Fallopian tube (tissue), 1 donor: Measurements from ENCODE around the genes OR9Q1, OR5B3, OR5B2, DTX4 and OR4D11.

DNA sequence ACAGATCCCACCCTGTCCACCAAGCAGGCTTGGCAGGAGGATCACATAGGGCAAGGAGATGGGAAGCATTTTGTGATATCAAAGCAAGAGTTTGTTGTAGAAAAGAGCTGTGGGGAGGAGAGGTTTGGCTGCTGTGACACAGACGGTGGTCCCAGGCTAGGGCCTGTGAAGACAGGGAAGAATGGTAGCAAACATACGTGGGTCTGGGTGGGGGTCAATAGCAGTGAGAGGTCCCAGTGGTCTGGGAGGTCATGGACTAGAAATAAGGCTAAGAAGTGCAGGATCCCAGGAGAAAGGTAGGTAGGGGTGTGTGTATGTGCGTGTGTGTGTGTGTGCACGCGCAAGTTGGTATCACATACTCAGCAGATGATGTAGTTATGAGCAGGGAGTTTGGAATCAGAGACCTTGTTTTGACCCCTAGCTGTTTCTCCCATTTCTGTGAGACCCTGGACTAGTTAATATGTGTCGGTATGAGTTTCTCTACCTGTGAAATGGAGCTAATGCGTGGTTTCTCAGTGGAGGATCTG is 1.2 kb downstream of the SERPING1 start:
- PRO-cap: no peak

- PRO-cap: unidirectional peak, minus-strand start at chr11:57639177; bidirectional peak, plus-strand start at chr11:57639709, minus-strand start at chr11:57639420
Measured at GRCh38 chr11:57639147-57639519, 10.6 kb downstream of the YPEL4 start.

DNA sequence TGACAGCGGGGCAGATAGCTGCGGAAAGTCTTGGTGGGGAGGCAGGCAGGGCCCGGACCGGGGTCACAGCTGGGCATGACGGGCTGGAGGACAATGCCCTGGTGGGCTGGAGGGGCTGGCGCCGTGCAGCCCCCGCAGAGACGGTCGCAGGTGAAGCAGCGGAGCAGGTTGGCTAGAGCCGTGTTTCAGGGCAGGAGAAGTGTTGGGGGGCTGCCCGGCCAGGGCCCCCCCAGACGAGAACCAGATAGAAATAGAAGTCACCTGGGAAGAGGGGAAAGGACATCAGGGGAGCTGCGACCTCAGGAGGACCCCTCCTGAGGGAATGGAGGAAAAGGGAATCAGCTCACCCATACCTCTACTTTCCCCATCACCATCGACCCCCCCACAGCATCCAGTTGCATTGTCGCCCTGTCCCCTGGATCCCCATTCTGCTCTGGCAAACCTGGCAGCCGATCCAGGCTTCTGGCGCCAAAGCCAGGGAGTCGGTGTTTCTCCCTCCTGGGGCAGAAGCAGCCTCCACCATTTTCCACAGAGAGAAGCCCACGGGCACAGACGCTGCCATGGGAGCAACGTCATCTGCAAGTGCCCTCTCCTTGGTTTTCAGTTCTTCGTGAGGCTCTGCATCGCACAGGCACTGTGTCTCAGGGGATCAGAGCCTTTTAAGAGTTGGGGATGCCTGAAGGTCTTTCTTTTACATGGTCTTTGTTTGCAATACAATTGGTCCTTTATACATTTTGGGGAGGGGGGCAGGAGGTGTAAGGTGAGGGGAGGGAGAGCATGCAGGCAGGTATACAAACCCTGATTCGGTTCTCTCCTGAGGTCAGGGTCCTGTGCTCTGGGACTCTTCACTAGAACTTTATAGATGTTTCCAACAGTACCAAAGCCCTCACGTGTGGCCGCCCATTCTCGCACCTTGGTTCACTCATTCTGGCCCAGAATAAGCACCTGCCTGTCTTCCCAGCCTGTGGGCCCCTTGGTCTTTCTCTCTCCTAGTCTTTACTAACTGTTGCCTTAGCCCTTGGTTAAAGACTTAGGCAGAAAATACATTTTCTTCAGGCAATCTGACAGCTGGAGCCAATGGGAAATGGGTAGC is 2.3 kb downstream of the YPEL4 start:
- PRO-cap: no peak

DNA sequence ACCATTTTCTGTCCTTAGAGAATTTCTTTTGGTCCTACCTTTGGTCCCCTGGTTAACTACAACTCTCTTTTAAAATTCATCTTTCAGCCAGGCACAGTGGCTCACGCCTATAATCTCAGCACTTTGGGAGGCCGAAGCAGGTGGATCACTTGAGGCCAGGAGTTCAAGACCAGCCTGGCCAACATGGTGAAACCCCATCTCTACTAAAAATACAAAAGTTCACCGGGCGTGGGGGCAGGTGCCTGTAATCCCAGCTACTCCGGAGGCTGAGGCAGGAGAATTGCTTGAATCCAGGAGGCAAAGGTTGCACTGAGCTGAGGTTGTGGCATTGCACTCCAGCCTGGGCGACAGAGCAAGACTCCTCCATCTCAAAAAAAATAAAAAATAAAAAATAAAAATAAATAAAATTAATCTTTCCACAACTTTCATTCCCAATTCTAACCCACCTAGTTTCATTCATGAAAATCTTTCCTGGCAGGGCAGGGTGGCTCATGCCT is 6.9 kb upstream of the SELENOH start:
- PRO-cap: no peak

DNA sequence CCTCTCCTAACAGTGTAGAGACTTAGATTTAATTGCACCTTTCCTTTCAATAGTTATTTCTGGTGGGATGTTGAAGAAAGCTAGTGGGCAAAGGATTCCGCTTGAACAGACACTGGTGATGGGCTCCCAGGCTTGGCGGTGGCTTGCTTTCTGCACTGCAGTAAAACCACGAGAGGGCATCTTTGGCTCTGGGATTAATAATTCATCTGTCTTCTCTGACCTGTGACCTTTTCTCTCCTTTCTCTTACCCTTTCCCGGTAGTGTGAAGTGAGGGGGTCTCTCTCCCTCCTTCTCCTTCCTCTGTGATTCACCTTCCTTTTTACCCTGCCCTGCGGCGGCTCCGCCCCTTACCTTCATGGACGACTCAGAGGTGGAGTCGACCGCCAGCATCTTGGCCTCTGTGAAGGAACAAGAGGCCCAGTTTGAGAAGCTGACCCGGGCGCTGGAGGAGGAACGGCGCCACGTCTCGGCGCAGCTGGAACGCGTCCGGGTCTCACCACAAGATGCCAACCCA is 29.6 kb downstream of the CTNND1 start:
- PRO-cap: no peak

DNA sequence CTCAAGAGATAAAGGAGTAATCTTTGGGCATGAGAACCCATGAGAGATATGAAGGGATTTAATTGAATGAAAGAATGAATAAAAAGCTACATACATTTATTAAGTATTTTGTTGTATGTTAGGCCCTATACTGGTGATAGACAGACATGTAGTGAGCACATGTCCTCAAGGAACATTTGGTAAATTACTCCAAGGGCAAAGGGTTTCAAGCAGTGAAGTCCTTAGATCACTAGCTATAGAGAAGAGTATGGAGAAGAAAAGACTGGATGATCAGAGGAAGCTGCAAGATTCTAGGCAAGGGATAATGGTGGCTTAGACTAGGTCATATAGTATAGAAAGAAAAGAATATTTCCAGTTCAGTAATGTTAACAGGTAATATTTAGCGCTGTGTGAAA is 64.4 kb downstream of the CTNND1 start:
- PRO-cap: no peak

DNA sequence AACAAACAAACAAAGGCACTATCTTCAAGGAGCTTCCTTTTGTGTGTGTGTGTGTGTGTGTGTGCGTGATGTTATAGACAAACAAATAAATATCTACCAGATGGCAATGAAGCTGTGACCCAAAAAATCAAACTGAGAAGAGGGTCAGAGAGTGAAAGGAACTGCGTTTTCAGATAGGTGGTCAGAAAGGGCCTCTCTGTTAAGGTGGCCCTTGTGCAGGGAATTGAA is at the start of gene OR9Q1:
Gene OR9Q1 (plus strand): TSS at position 204 of the 228 bp plus-strand sequence.
- PRO-cap: no peak

- PRO-cap: no peak
Measured at GRCh38 chr11:58406684-58407065, at the start of gene OR5B3. TSS of gene OR5B3 (minus strand) at chr11:58406874.

- PRO-cap: no peak
Measured at GRCh38 chr11:58427885-58428557, at the start of gene OR5B2. TSS of gene OR5B2 (minus strand) at chr11:58428121.

GRCh38 chr11:58562336-58562918 is 13.2 kb downstream of the LPXN start:
- PRO-cap: no peak

DNA sequence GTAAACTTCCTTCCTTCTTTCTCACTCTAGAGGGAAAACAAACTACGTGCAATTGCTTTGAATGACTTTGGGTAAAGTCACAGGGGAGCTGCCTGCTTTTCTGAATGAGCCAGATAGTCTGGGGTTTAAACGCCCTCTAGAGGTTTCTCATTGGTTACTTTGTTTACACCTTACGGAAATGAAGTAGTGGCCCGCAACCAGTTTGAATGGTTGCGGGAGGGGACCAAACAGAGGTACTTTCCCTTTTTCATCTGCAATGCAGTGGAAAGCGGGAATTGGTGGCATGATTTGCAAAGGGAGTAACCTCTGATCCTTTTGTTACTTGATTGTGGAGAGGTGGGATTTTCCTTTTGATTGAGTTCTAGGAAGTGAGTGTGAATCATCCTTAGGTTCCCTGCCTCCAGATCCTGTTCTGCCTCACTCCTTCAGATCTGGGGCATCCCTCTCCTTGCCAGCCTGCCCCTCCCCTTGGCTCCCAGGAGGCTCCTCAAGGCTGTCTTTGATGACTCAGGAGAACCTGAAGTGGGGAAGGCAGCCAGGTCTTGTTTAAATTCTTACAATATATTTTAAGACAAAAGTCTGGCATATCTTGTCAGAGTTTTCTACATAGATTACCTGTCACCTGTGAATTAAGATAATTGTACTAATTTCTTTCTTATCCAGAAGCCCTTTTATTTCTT is 15.9 kb upstream of the GLYATL1 start:
- PRO-cap: unidirectional peak, plus-strand start at position 200 of the sequence

DNA sequence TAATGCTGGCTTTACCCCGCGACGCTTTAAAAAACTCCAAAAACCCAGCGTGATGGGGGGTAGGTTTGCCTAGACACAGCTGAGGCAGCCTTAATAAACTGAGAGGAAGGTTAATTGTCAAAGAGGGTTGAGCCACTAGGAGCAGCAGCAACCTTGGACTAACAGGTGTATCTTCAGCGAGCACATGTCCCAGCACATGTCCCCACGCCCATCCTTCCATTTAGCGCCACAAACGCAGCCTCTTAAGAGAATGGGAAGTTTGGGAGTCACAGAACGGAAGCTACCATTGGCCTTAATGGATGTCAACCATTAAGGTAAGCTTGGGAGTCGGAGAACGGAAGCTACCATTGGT is 24.1 kb downstream of the GLYATL1 start:
- PRO-cap: no peak

DNA sequence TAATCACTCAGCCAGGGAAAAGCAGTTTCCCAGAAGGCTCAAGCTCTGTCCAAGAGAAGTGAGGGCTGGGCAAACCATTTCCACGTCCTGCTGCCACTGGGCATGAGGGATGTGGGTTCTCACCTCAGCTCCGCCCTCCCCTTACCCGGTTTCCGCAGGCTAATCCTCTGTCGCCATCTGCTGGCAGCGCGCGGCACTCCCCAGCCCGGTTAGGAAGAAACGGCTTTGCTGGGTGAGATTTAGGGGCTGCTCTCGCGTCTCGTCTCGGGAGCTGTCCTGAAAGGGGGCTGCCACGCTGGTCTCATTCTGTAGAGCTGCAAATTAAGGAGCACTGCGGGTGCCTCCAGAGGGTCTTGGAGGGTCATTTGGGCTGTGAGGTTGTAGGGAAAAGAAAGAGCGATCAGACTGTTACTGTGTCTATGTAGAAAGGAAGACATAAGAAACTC is 6.7 kb upstream of the FAM111A start:
- PRO-cap: no peak

- PRO-cap: bidirectional peak, plus-strand start at chr11:59172132, minus-strand start at chr11:59172170; unidirectional peak, plus-strand start at chr11:59172537
Measured at GRCh38 chr11:59171864-59172699, at the start of gene DTX4. TSS of gene DTX4 (plus strand) at chr11:59172132.

DNA sequence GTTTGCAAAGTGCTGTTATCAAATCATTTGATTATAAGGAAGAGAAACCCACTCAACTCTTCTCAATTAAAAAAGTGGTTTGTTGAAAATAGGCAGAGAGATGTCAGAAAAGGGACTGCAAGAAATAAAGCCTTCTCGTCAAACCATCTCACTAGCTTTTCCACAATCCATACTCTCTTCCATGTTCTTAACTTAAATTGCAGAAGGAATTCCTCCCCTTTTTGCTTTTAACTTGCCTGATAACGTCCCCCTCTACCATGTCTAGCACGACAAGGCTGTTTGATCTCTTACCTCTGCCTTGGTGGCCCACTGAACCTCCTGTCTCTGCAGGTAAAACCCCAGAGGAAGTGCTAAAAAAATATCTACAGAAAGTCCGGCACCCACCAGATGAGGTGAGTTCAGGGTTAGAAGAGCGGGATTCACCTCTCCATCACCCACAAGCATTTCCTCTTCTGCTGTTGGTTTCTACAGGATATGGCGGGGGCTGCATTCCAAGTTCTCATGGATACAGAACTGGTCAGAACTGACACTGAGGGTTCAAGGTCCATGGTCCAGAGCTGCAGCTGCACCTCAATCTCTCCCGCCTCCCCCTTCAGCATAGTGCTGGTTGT is 19.0 kb downstream of the DTX4 start:
- PRO-cap: no peak

DNA sequence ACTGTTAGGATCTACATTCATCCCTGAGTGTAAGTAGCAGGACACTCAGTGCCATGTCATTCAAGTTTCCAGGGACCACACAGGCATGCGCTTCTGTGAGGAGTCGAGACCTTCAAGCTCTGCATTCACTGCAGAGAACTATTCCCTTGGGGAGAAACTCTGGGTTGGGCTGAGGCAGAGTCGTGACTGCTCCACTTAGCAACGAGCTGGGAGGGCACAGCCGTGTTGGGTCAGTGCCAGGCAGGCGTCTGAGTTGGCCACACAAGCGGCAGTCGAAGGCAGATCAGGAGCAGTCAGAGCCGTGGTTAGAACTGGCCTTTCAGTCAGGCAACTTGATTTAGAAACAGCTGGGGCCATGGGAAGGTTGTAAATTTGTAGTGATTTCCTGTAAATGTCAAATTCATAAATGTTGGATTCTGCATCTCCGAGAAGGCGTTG is 14.7 kb downstream of the MPEG1 start:
- PRO-cap: bidirectional peak, plus-strand start at position 281 of the sequence, minus-strand start at position 140 of the sequence

GRCh38 chr11:59272934-59273948 is 60.5 kb upstream of the MPEG1 start:
- PRO-cap: no peak

DNA sequence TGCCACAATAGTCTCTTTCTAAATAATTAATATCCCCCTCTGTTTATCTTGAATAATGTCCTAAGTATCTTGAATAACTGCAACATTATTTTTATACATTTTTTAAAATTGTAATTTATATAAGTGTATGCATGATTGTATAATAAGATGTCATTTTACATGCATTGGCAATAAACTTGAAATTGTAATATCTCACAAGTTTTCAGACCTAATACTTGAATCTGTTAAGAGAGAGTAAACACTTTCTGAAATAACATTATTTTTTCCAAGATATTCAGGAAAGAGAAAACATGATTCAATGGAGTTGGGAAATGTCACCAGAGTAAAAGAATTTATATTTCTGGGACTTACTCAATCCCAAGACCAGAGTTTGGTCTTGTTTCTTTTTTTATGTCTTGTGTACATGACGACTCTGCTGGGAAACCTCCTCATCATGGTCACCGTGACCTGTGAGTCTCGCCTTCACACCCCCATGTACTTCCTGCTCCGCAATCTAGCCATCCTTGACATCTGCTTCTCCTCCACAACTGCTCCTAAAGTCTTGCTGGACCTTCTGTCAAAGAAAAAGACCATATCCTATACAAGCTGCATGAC is at the start of gene OR4D11:
Gene OR4D11 (plus strand): TSS at position 299 of the 594 bp plus-strand sequence.
- PRO-cap: no peak

GRCh38 chr11:59560236-59561178 is 49.2 kb downstream of the OR4D9 start:
- PRO-cap: bidirectional peak, plus-strand start at chr11:59560540, minus-strand start at chr11:59560411; unidirectional peak, plus-strand start at chr11:59560540; unidirectional peak, plus-strand start at chr11:59560569; bidirectional peak, plus-strand start at chr11:59561056, minus-strand start at chr11:59560985

DNA sequence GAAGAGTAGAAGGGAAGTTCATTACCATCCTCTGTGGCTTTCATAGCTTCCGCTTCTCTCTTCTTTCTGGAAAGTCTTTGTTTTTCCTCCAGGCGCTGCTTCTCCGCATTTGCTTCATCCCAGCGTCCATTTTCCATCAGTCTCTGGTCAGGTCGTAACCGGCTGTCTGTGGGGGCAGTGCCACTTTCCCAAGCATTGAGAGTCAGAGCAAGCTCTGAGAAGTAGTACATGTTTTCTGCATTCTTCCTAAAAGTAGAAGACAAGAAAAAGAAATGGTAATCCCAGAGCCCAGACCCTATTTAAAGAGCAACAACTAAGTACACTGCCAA is 38.8 kb downstream of the OSBP start:
- PRO-cap: no peak